Tongue (tissue), 2 donors: ENCODE results near the genes EVC2 and KIAA0232.

DNA sequence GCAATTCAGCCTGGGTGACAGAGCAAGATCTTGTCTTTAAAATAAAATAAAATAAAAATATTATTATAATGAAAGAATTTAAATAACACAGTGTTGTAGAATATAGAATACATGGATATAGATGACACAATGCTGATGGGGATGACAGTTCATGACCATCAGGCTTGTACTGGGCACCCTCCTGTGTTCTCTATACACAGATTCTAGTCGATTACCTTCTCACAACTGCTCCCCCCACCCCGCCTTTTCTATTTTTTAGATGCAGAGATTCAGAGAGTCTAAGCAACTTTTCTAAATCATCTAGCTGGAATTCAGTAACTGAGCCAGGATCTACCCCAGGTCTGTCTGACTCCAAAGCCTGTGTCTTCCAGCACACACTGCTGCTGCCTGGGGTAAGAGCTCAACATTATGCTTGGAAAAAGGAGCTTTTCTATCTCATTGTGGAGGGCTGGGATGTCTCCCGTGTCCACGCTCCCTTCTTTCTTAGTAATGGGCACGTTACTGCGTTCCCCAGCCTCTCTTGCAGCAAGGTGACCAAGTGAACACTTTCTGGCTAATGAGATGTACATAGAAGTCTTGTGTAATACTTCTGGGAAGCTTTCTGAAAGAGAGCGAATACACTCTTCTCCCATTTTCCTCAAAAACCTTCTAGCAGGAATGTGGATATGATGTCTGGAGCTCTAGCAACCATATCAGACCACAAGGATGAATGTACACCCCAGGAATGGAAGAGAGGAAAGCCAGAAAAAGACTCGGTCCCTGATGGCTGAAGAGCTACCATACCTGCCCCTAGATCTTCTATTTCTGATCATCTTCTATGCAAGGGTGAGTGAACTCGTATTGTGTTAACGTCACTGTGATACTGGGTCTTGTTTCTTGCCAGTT is 107.1 kb upstream of the STX18 start:
- RAMPAGE, long total RNA: no peak

DNA sequence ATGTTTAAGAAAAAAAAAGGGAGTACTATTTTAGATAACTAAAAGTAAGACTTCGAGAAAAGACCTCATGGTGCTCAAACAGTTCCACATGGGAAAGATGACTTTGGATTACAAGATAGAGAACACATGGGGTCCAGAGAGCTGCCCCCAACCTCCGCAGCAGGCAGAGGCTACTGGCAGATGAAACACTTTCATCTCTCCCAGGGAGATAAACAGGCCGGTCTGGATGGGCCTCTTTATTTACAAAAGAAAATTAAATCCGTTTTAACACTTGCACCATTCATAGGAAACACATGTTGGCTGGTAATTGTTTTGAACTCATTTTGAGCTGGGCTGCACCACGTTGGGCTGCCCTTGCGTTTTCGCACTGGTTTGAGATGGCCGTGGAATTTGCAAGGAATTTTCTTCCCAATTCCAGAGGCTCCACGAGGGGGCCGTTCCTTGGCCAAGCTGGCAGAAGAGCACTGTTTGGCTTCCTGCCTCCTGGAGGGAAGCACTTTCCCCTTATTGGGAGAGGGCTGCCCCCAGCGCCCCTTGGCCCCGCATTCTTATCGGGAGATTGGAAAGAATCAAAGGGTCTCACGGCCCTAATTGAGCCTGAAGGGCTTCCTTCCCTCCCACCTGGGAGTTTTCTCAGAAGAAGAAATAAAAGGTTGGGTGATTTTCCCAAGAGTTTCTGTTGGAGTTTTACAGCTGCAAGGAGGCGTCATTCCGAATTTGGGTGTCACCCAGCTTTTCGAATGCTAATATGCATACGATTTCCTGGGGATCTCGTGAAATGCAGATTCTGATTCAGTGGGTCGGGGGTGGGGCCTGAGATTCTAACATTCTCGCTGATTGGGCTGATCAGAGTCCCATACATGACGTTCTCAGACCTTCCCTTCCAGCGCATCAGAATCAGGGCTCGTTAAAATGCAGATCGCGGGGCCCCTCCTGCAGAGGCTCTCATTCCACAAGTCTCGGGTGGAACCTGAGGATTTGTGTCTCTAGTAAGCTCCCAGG is 125.5 kb upstream of the STX18 start:
- RAMPAGE, long total RNA: no peak

DNA sequence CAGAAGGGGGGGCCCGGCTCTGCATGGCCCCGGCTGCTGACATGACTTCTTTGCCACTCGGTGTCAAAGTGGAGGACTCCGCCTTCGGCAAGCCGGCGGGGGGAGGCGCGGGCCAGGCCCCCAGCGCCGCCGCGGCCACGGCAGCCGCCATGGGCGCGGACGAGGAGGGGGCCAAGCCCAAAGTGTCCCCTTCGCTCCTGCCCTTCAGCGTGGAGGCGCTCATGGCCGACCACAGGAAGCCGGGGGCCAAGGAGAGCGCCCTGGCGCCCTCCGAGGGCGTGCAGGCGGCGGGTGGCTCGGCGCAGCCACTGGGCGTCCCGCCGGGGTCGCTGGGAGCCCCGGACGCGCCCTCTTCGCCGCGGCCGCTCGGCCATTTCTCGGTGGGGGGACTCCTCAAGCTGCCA is 414 bp downstream of the MSX1 start:
- RAMPAGE, long total RNA: no peak

- RAMPAGE, long total RNA: no peak
These were observed 322.8 kb downstream of the EVC2 start for GRCh38 chr4:5385634-5385934.

GRCh38 chr4:5525093-5525622 is 183.2 kb downstream of the EVC2 start:
- RAMPAGE, long total RNA: no peak

DNA sequence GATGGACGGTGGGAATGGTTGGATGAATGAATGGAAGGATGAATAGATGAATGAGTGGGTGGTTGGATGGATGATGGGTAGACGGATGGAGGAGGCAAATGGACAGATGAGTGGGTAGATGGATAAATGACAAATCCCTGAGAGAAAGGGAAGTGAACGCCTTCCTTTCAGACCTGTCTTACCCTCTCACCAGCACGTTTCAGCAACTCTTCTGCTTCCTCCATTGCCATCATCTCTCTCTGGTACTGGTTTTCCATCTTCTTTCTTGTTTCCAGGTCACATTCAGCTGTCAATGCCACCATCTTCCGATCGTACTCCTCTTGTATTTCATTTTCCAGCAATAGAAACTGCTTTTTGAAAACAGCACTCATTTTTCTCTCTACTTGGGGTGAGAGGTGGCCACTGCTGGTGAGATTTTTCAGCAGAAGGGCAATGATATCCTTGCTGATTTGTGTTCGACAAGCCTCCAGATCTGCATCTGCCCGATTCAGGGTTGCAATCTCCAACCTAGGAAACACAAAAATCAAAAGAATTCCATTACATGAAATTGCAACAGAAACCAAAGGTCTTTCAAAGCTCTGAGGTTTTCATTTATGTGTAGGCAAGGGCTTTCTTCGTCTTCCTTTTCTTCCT is 67.9 kb downstream of the EVC2 start:
- RAMPAGE, long total RNA: no peak

DNA sequence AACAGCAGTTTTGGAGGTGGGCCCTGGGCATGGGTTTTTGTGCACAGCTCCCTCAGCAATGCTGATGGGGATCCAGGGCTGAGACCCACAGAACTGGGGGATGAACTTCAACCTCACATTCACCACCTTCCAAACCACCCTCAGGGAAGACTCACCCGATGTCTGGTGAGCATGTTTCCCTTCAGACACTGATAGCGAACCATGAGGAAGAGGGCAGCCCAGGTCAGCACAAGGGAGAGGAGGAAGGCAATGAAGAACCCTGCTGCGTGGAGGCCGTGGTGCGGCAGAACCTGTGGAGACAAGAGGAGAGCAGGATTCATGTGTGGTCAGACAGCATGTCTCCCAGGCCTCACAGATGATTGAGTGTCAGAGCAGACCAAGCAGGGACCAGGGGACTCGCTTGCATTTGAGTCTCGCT is 43.0 kb downstream of the EVC2 start:
- RAMPAGE, long total RNA: no peak

DNA sequence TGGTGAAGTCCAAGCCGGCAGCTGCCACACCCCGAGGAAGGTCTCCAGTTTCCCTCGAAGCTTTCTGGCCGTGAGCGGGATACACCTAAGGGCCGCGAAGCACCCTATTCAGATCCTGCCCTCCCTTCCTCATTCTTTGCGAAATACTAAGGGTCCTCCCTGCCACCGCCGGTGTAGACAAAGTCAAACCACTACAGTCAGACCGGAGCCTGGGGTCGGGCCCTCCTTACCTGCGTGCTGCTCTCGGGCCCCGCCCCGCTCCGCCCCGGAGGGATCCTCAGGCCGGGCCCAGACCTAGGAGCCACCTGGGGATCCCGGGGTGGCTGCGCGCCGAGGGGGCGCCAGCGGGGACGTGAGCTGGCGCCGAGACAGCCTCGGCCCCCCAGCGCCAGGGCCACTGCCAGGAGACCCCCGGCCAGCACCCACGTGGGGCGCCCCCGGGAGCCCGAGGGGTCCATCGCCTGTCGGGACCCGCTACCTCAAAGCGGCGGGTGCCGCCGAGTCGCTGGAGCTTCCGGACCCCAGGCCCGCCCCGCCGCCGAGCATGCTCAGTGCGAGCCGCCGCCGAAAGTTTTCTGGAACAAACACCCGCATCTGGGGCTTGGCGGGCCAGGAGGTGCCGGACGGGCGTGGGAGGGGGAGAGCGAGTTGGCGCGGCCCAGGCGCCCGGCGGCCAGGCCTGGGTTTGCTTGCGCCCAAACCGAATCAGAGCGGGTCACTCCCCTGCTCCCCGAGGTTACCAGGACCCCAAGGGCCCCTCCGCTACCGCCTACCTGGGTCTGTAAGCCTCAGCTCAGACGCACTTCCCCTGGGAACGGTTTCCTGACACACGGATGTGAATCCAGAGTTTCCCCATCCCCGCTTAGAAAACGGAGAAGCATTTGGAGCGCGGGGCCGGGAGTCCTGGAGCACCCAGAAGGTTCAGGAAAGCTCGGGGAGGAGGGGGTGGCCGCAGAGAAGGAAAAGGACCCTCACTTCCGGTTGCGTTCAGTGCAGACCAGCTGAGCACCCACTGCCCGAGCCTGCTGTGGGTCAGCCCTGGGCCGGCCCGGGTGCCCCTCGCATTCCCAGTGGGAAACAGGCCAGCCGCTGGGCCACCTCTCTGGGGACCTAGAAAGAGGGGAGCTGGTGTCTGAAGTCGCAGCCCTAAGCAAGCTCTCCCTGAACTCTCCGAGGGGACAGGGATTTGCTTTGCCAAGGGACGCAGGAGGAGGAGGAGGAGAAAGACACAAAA is at the start of gene EVC2:
Gene EVC2 (minus strand): TSS at position 504 of the 1,234 bp plus-strand sequence.
- RAMPAGE, long total RNA: start-site peak on the minus strand centred at position 1,094 of the sequence, 391 bp wide, 7 and 6 reads in 2 replicates

GRCh38 chr4:5798414-5798868 is 87.4 kb downstream of the EVC start:
- RAMPAGE, long total RNA: no peak

- RAMPAGE, long total RNA: no peak
These were observed 67.5 kb downstream of the CRMP1 start for GRCh38 chr4:5825376-5825834.

DNA sequence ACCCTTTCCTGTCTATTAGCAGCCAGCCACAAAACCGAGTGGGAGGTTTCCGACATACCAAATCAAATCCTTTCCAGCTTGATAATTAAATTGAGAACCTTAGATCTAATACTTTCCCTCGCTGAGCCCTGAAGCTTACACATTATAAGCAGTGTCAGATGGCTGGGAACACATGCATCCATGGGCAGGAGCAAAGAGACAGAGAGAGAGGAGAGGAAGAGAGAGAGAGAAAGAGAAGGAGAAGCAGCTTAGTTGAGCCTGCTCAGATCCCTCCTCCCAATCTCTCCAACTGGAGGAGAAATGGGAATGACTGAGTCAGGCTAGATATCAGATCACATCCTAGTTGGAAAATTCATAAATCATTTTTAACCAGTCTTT is 57.4 kb downstream of the CRMP1 start:
- RAMPAGE, long total RNA: no peak

DNA sequence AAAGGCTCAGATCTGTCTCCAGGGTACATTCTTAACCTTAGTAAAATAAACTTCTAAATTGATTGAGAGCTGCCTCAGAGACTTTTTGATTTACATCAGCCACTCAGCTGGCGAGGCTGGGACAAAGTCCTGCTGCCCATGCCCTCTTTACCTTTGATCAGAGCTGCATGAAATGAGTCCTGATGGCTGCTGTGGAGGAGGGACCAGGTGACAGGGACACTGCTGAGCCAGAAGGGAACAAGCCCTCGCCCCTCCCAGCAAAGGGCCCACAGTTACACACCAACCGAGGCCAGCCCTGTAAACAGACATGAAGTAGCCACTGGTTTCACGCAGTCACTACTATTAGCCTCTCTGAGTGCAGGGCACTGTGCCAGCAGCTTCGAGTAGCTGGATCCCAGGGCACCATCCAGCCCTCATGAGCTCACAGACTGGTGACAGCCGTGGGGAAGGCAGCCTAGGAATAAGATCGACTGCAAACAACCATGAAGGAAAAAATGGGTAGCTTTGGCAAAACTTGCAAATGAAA is 128.0 kb downstream of the JAKMIP1 start:
- RAMPAGE, long total RNA: no peak

DNA sequence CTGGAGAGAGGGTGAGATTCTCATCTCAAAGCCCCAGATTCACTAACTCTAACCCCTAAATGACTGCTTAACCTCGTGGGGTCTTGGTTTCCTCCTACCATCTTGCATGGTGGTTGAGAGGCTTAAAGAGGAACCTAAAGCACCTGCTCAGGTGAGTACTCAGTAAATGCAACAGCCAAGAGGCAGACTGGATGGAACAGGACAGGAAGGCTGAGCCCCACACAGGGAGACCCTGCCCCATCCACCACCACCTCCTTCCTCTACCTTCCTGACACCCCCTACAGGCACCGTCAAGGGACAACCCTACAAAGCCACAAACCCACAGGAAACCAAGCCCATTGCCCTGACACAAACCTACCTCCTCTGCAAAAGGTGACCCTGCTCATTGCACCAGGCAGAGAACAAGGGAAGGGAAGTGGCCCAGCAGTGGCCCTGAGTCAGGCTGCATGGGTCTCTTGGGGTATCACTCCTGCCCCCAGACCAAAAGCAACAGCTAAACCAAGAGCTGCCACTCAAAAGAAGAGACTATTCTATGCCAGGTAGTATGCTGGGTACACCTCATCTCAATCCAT is 21.1 kb downstream of the JAKMIP1 start:
- RAMPAGE, long total RNA: no peak

- RAMPAGE, long total RNA: no peak
These were observed 16.6 kb downstream of the JAKMIP1 start for GRCh38 chr4:6183750-6184211.

DNA sequence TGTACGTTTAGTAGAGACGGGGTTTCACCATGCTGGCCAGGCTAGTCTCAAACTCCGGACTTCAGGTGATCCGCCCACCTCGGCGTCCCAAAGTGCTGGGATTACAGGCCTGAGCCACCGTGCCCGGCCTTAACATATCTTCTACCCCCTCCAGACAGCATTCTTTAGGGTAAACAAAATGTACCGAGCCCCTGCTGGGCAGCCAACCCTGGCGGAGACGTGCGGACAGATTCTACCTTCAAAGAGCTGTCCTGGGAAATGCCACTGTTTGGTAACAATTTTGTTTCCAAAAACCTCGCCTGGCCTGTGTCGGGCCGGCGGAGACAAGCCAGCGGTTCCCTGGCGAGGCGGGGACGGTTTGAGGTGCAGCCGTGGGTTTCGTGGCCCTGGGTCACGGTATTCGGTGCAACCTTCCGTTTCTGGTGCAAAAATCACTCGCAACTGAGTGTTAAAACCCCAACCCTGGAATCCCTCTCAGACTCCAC is 16.6 kb upstream of the ENSG00000170846 start:
- RAMPAGE, long total RNA: no peak

DNA sequence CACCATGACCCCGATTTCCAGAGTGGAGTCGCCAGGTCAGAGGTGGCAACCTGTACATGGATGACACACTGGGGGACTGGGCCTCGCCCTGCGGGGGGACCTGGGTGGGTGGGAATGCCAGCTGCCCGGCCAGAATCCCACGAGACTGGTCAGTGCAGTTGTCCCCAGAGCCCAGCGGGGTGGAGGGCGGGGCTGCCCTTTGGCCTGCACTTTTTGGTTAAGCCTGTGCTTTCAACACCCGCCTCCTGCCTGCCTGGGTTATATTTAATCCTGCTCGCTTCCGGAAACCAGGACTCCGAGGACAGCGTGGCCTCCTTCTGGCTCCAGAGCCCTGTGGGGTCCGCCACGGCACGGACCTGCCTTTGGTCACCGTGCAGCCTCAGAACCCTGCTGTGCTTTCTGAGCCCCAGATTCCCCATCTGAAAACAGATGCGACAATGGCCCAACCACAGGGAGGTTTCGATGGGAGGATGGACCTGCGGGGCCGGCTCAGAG is 29.5 kb upstream of the KIAA0232 start:
- RAMPAGE, long total RNA: no peak

GRCh38 chr4:6773014-6773710 is 9.4 kb upstream of the KIAA0232 start:
- RAMPAGE, long total RNA: no peak

DNA sequence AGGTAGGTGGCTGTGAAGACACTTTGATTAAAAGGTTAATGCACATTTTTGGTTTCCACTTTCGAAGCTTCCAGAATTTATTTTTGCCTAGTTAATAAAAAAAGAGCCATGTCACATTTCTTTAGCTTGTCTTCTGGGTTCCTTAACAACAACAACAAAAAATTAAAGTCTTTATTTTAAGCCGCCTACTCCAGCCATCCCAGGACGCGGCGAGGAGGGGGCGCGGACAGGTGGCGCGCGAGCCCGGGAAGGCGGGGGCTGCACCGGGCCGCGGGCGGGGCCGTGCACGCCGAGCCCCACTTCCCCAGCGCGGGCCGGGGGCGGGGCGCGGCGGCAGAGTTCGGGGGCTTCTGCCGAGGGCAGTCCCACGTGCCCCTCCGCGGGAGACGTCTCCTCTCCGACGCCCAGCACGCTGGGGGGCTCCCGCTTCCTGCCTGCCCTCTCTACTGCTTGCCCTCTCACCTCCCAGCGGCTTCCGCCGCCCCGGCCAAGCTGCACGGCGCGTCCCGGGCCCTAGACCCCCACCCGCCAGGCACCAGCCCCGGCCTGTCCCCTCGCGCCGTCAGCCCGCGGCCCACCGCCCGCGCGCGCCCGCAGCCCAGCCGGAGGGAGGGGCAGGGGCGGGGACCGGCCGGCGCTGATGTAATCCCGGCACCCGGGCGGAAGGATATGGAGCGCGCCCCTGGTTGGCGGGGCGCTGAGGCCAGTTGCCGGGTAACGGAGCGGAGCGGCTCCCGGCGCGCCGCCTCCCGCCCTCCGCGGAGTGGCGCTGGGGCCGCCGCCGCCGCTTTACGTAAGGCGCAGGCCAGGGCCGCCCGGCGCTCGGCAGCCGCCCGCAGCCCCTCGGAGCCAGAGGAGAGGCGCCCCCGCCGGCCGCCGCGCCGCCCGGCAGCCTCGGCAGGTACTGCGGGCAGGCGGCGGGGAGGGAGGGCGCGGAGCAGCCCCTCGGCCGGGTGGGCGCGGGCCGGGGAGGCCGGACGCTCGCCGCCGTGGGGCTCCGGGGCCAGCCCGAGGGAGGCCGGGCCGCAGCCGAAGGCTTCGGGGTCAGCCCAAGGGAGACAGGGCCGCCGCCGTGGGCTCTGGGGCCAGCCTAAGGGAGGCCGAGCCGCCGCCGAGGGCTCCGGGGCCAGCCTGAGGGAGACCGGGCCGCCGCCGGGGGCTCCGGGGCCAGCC is at the start of gene KIAA0232:
Gene KIAA0232 (plus strand): TSS at position 787 of the 1,173 bp plus-strand sequence.
- RAMPAGE, long total RNA: no peak

DNA sequence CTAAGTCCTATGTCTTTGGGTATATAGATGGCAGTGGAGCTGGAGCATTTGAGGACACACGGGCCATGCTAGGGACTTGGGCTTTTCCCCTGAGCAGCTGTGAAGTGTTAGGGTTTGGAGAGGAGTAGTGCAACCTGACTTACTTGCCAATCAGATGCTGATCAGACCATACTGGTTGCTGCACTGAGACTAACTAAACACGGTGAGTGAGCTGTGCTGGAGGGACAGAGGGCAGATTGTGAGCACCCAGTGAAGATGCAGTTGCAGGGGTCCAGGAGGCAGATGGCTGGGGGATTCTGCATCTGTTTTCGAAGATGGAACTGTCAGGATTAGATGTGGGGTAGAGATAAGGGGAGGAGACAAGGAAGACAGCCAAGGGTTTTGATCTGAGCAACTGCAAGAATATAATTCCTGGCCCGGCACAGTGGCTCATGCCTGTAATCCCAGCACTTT is 60.7 kb upstream of the TBC1D14 start:
- RAMPAGE, long total RNA: no peak

DNA sequence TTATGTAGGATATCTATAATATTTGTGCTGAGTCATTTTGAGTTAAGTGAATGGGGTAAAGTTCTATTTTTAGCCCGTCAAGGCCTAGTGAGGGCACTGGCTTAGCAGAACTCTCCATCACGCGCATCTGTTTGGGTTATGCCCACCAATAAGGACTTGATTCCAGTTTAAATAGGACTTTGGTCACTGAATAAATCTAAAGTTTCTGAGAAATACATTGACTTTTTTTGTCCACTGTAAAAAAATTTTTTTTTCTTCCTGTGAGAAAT is 53.6 kb upstream of the TBC1D14 start:
- RAMPAGE, long total RNA: no peak